ENCODE data around the genes NKAPD1 and HTR3A.

- CAGE, long polyA plus RNA, result no peak
- RRBS, result no CpG with 5 or more reads among the region's 3 CpGs
Measured at GRCh38 chr11:111782286-111782676, 16.1 kb upstream of the PPP2R1B start.

GRCh38 chr11:111960810-111961551 is 23.8 kb downstream of the DIXDC1 start:
- CAGE, long polyA plus RNA, result no peak
- RRBS, result no CpG with 5 or more reads among the region's 7 CpGs

DNA sequence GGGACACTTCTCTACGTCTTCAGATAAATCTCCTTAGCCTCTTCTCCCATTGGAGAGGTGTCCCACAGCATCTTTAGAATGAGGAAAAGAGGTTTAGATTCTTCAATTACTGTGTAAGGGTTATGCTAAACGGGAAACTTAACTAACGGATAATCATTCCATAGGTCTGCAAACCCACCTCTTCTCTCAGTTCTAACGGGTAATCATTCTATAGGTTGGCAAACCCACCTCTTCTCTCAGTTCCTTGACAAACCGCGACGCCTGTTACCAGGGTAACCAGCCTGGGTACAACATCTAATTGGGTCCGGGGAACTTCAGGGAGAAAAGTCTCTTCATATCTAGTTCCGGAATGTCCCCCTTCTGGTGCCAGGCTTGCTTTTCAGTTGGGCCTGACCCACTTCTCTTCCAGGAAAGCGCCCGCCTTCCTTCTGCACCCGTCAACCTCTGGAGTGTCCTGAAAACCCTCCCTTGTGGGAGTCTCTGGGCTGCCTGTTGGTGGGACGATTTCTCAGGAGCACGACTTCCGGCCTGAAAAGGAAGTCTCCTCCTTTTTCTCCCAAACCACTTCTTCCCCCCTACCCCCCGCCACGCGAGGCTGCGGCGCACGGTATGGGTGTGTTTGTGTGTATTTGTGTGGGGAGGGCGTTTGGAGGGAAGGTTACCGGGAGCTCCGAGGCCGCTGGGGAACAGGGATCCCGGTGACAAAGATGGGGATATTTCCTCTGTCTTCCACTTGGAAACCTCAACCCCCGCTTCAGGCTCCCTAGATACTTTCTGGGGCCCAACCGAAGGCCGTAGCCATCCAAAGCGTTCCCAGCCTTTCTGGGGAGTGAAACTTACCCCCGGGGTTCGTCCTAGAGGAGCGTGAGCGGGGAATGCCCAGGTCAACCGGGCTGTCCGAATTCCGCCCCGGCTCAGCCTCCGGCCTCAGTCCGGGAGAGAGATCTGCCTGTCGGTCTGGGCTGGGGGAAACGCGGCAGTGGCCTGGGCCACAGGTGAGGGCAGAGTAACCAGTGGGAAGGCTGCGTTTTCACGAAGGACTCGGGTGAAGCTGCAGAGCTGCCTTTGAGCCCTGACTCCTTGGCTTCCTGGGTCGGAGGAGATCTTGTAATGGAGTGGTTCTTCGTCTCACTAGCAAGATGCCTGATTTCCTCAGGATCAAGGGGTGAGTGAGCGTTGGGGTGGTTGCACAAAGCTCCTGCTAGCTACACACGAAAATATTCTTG is at the start of gene NKAPD1:
TSS of gene NKAPD1 (plus strand) at position 548 of the 1,226 bp plus-strand sequence.
- CAGE, long polyA plus RNA, result start-site peak on the plus strand centred at position 576 of the sequence, 38 bp wide, 375 and 450 reads in 2 replicates
- RRBS, result no CpG with 5 or more reads among the region's 50 CpGs

- CAGE, long polyA plus RNA, result start-site peak on the minus strand at chr11:112085225-112085232, 85 and 67 reads in 2 replicates
- RRBS, result no CpG with 5 or more reads among the region's 8 CpGs
Measured at GRCh38 chr11:112084762-112085648, 1.6 kb downstream of the TIMM8B start.

GRCh38 chr11:112159117-112159875 is 4.6 kb downstream of the IL18 start:
- CAGE, long polyA plus RNA, result no peak
- RRBS, result no CpG with 5 or more reads among the region's 7 CpGs

GRCh38 chr11:112225684-112226221 is 475 bp upstream of the PTS start:
- CAGE, long polyA plus RNA, result no peak
- RRBS, result no CpG with 5 or more reads among the region's 13 CpGs

GRCh38 chr11:112270544-112270988 is 9.9 kb upstream of the PLET1 start:
- CAGE, long polyA plus RNA, result no peak
- RRBS, result no CpG with 5 or more reads among the region's 10 CpGs

DNA sequence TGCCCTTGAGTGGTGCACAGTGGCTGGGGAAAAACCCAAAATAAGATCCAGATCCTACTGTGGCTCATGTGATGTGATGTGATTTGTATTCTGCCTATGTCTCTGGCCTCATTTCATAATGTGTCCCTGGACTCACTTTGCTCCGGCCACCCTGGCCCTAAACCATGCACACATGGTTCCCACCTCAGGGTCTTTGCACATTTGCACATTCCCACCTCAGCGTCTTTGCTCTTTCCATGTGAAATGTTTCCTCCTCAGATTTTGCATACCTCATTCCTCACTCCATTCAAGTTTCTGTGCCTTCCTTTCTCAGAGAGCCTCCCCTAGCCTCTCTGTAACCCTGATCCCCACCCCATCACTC is 208.0 kb upstream of the PLET1 start:
- CAGE, long polyA plus RNA, result no peak
- RRBS, result no CpG with 5 or more reads among the region's 2 CpGs

DNA sequence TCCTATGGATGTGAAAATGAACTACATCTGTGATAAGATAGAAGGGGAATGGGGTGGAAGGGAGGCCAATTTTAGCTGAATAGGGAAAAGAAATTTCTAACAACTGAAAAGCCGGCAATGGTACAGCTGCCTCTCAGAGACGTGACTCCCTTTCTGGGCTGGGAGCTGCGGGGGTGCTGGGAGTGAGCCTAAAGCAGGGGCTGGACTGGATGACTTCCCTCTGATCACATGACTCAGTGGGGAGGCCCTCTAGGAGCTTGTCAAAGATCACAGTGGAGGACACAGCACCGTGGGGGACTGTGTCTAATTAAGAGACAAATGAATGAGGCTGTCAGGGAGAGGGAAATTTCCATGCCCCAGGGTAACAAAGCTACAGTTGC is 262.7 kb upstream of the PLET1 start:
- CAGE, long polyA plus RNA, result no peak
- RRBS, result no CpG with 5 or more reads among the region's 4 CpGs

DNA sequence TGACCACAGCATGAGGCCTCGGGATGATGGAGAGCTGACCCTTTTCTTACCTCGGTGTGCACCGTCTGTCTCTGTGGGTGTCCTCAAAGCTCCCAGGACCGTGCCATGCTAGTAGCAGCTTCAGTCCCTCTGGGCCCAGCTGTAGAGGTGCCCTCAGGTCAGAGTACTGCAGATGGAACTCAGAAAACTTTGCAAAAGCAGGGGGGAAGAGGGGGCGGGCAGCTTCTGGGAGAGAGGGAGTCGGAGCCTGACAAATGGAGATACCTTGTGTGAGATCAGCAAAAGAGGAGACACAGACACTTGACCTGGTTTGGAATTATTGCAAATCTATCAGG is 292.4 kb upstream of the PLET1 start:
- CAGE, long polyA plus RNA, result no peak
- RRBS, result no CpG with 5 or more reads among the region's 6 CpGs

GRCh38 chr11:112776694-112777132 is 184.5 kb upstream of the NCAM1 start:
- CAGE, long polyA plus RNA, result no peak
- RRBS, result no CpG with 5 or more reads among the region's 7 CpGs

DNA sequence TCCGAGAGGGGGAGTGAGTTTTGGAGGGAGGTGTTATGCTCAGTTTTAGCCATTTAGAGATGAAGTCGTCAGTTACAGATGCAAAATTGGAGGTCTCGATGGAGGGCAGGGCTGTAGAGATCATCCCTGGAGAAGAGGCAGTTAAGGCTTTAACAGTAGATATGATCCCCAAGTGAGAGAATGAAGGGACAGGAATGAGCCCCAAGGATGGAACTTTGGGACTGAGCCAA is 108.9 kb upstream of the NCAM1 start:
- CAGE, long polyA plus RNA, result no peak
- RRBS, result no CpG with 5 or more reads among the region's 3 CpGs

GRCh38 chr11:113056801-113057534 is 95.7 kb downstream of the NCAM1 start:
- CAGE, long polyA plus RNA, result no peak
- RRBS, result no CpG with 5 or more reads among the region's 5 CpGs

GRCh38 chr11:113505034-113505480 is 29.9 kb upstream of the DRD2 start:
- CAGE, long polyA plus RNA, result no peak
- RRBS, result no CpG with 5 or more reads among the region's 3 CpGs

- CAGE, long polyA plus RNA, result no peak
- RRBS, result no CpG with 5 or more reads among the region's 18 CpGs
Measured at GRCh38 chr11:113789984-113790277, 10.3 kb downstream of the CLDN25 start.

GRCh38 chr11:113974473-113975682 is at the start of gene HTR3A:
HTR3A (plus strand) TSS chr11:113975108.
- CAGE, long polyA plus RNA, result no peak
- RRBS, result no CpG with 5 or more reads among the region's 15 CpGs

DNA sequence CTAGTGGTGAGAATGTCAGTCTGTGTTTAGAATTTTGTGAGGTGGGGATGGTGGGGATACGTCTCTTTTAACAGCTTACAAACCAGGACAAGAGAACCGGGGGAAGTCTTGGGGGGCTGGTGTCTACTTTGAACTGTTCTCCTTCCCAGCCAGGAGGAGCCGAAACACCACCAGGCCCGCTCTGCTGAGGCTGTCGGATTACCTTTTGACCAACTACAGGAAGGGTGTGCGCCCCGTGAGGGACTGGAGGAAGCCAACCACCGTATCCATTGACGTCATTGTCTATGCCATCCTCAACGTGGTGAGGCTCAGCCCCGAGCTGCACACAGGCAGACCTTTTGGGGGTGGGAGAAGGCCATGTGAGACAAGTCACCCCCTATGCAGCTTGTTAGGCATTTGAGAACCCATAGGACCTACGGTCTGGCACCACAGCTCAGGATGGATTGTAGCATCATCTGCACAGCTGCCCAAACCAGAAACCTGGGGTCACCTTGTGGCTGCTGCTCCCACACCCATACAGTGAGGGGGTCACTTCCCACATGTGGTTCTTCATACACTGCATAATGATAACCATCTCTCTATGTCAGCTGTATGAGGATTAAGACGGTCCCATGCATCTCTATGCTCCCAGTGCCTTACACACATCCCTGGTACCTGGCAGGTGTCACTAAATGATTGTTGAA is 2.9 kb downstream of the HTR3A start:
- CAGE, long polyA plus RNA, result no peak
- RRBS, result no CpG with 5 or more reads among the region's 13 CpGs

DNA sequence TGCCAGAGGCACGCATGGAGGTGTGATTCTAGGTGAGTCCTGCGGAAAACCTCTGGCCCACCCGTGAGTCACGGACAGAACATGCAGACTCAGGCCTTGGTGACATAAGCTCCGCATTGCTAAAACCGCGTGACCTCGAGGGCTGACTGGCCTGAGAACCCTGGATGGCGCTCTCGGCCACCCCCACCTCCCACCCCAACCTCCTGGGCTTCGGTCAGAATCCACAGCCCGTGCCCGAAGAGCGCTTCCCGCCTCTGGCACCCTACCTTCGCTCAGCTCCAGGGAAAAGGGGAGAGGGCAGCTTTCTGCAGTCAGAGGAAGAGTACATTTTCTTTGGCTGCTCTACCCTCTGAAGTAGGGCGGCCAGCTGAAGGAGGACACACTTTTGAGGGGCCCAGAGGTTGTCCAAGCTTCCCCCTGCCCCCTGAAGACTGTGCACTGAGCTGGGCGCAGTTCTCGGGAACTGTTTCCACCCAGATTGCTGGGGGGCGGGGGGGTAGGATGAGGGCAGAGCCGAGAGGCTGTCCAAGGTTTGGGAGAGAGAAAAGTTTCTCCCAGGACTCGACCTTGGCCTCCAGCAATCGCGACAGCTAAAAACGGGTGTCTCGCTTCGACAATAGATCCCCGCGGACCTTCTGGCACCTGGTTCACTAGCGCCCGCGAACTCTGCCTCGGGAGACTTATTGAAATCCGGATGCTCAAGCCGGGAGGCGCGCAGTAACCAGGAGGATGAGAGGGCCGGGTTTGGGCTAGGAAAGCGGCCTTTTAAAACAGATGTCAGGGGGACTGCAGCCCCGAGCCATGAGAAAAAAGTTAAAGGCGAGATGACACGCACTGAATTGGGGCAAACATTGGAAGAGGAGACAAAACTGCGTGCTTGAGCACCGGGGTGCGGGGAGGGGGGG is 929 bp upstream of the ZBTB16 start:
- CAGE, long polyA plus RNA, result no peak
- RRBS, result 14% methylated on average over 3 of the region's 45 CpGs

- CAGE, long polyA plus RNA, result no peak
- RRBS, result no CpG with 5 or more reads among the region's 3 CpGs
Measured at GRCh38 chr11:114098718-114099324, 39.3 kb downstream of the ZBTB16 start.

DNA sequence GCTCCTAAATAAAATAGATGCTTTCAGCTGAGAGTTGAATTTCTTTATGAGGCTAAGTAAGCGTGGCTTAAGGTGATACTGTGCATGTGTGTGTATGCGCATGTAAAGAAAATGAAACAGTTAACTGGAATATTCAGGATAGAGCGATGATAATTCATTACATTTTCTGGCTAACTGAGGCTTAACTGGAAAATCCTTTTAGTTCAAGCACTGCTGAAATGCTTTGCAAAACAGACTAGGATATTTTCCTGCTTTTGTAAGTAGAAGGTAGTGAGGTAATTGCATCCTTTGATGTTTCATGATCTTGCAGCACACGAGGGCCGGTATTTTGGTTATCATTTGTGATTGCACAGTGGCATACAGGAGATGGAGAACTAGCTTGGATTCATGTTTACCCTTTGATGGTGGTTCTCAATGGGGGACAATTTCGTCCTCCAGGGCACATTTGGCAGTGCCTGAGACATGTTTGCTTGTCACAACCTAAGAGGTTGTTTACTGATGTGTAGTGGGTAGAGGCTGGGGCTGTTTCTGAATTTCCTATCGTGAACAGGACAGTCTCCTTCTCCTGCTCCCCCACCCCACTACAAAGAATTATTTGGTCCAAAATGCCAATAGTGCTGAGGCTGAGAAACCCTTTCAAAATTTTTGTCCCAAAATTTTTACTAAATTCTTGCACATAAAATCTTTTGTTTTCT is 71.4 kb downstream of the ZBTB16 start:
- CAGE, long polyA plus RNA, result no peak
- RRBS, result no CpG with 5 or more reads among the region's 7 CpGs

Data from AG04450 (cell line).